Measurements from ENCODE around the gene CYP2E1.

DNA sequence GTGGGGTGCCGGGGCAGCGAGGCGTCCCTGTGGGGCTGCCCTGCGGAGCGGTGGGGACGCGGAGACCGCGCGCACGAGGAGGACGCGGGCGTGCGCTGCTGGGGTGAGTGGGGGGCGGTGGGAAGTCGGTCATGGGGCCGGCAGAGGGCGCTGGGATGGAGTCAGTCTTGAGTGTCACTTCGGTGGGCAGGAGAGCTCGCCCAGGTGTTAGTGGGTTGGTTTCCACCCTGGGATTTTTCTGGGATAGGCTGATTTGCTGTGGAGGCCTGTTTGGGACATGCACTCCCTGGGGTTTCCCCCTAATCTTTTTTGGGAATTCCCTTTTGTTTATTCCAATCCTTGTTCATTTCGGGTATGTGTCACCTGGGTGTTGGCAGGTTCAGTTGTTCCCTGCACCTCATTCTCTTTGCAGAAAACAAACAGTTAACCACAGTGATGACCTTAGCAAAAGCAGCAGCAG, 11.7 kb downstream of the SCART1 start:
- PRO-cap, result no peak

DNA sequence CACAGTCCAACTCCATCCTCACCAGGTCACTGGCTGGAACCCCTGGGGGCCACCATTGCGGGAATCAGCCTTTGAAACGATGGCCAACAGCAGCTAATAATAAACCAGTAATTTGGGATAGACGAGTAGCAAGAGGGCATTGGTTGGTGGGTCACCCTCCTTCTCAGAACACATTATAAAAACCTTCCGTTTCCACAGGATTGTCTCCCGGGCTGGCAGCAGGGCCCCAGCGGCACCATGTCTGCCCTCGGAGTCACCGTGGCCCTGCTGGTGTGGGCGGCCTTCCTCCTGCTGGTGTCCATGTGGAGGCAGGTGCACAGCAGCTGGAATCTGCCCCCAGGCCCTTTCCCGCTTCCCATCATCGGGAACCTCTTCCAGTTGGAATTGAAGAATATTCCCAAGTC, at the start of gene CYP2E1:
Gene CYP2E1 (plus strand): TSS at position 205 of the 404 bp plus-strand sequence.
- PRO-cap, result no peak

DNA sequence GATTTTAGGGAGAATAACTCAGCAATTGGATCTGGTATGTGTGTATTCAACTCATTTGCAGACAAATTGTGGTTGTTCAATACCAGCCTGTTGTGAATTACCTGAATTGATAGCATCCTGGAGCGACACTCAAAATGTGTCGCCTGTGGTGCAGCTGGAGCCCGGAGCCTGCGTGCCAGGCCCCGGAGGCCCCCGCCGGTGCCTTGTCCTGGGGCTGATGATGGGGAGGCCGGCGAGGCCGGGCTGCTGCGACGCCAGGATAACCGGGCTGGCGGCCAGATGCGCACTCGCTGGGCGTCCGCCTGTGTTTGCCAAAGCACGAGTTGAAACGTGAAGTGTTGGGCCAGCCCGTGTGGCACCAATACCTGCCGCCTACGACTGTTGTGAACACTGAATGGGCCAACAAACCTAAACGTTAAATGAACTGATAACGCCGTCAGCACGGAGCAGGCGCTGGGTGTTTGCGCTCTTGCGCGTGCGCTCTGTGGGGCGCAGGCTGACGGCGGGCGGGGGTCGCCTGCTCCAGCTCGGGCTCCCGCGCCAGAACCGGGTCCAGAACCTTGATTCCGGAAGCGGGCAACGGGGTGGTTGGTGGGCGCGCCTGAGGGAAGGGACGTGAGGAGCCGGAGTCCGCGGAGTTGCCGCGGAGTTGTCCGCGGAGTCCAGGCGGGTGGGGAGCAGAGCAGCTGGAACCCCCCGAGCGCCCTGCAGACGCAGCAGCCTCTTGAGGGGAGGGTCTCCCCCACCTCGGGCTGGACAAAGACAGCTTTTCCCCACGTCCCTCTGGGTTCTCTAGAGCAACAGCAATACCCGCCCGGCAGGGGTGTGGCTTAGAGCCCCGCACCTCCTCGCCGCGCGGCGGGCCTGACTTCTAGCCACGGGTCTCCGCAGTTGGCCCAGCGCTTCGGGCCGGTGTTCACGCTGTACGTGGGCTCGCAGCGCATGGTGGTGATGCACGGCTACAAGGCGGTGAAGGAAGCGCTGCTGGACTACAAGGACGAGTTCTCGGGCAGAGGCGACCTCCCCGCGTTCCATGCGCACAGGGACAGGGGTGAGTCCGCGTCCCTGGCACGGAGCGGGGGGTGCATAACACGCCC, 775 bp downstream of the CYP2E1 start:
- PRO-cap, result no peak

- PRO-cap, result no peak
These were observed 5.3 kb downstream of the CYP2E1 start for GRCh38 chr10:133532128-133533223.